H1 (cell line): ENCODE measurements around a stretch of chr17.

- RRBS: no CpG with 5 or more reads among the region's 10 CpGs
CAGE:
- cytosol, long polyA plus RNA: no peak
- long polyA plus RNA: no peak
- nucleus, long polyA plus RNA: no peak
Measured at GRCh38 chr17:82881735-82882413, 42.1 kb upstream of the ZNF750 start.

- RRBS: 94% methylated on average over 9 of the region's 52 CpGs
CAGE:
- cytosol, long polyA plus RNA: no peak
- long polyA plus RNA: no peak
- nucleus, long polyA plus RNA: no peak
Measured at GRCh38 chr17:82882414-82883598, 43.0 kb upstream of the ZNF750 start.

- RRBS: no CpG with 5 or more reads among the region's 17 CpGs
CAGE:
- cytosol, long polyA plus RNA: no peak
- long polyA plus RNA: no peak
- nucleus, long polyA plus RNA: no peak
Measured at GRCh38 chr17:82883742-82884265, 44.0 kb upstream of the ZNF750 start.

DNA sequence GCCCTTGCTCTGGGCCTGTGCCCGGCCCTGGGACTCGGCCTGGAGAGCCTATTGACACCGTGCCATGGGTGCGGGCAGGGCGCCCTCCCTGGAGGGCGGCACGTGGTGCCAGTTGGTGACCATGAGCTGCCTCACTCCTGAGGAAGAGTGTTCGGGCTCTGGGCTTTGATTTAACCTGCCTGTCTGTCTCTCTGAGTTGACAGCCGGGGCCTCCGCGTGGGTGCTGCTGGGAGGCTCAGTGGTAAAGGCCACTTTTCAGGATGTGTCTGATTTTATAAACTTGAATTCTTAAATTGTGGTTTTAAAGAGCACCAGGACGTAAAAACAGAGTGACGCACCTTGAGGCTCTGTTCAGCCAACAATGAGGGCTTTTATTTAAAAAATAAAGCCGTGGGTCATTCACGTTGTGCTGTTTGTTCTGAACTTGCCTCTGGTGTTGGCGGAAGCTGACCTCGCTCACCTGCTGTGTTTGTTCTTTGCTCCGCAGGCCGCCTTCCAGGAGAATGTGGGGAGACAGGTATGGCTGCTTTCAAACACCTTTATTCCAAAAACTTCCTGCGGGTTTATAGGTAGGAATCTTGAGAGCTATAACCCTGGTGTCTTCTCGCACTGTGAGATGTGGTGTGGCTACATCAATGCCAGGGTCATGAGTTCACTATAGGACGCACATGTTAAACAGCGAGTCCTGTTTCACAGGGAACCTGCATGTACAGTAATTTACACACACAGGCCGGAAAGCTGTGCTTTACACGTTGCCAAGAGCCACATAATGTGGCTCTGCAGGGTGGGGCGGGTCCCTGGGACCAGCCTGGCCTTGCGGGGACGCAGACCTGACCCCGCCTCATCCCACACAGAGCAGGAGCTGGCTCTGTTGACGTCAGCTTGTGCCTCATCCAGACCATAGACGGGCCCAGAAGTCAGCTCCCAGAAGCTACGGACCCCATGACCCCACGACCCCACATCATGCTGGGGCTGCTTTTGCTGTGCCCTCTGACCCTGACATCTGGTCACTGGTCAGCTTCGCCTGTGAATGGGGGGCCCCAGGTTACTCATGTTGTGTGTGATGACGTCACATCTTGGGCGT lies 49.7 kb upstream of the ZNF750 start:
- RRBS: no CpG with 5 or more reads among the region's 36 CpGs
CAGE:
- cytosol, long polyA plus RNA: no peak
- long polyA plus RNA: no peak
- nucleus, long polyA plus RNA: no peak

GRCh38 chr17:82962648-82963623 lies 88.6 kb downstream of the B3GNTL1 start:
- RRBS: no CpG with 5 or more reads among the region's 33 CpGs
CAGE:
- cytosol, long polyA plus RNA: no peak
- long polyA plus RNA: no peak
- nucleus, long polyA plus RNA: no peak

- RRBS: no CpG with 5 or more reads among the region's 10 CpGs
CAGE:
- cytosol, long polyA plus RNA: no peak
- long polyA plus RNA: no peak
- nucleus, long polyA plus RNA: no peak
Measured at GRCh38 chr17:83084025-83084542, 4.7 kb downstream of the METRNL start.

DNA sequence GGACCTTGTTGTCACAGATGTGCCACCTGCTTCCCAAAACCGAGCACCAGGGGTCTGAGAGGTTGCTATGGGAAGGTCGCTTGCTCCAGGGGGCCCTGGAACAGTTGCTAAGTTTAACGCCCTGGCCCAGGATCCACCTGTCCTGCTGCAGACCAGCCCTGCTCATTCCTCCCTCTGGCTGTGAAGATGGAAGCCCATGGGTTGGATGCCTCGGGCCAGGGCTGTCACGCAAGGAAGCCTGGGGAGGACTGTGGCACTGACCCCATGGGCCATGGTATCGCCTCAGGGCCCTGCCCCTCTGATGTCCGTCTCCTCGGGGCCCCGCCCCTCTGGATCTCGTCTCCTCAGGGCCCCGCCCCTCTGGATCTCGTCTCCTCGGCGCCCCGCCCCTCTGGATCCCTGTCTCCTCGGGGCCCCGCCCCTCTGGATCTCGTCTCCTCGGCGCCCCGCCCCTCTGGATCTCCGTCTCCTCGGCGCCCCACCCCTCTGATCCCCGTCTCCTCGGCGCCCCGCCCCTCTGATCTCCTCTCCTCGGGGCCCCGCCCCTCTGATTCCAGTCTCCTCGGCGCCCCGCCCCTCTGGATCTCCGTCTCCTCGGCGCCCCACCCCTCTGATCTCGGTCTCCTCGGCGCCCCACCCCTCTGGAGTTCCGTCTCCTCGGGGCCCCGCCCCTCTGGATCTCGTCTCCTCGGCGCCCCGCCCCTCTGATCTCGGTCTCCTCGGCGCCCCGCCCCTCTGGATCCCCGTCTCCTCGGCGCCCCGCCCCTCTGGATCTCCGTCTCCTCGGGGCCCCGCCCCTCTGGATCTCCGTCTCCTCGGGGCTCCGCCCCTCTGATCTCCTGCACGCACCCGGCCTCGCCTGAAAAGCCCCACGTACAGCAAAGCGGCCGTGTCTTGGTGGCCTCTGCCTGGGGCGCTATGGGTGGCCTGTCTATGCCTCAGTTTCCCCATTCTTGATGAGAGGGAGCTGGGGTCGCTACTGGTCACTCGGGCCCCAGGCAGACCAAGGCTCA lies 24.0 kb downstream of the METRNL start:
- RRBS: no CpG with 5 or more reads among the region's 69 CpGs
CAGE:
- cytosol, long polyA plus RNA: no peak
- long polyA plus RNA: no peak
- nucleus, long polyA plus RNA: no peak

DNA sequence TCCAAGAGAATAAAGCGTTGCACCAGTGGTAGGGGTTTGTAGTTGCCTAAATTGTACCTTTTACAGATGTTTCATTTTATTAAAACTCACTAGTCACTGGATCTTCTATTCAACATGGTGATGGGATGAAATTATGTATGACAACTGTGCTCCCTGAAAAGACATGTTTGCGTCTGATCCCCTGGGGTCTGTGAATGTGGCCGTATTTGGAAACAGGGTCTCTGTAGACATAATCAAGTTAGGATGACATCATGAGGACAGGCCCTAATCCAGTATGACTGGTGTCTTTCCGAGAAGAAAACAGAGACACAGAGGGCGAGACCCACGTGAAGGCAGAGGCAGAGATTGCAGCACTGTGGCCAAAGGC lies 27.4 kb downstream of the METRNL start:
- RRBS: no CpG with 5 or more reads among the region's 6 CpGs
CAGE:
- cytosol, long polyA plus RNA: no peak
- long polyA plus RNA: no peak
- nucleus, long polyA plus RNA: no peak

GRCh38 chr17:83110773-83111417 lies 31.5 kb downstream of the METRNL start:
- RRBS: no CpG with 5 or more reads among the region's 24 CpGs
CAGE:
- cytosol, long polyA plus RNA: no peak
- long polyA plus RNA: no peak
- nucleus, long polyA plus RNA: no peak

DNA sequence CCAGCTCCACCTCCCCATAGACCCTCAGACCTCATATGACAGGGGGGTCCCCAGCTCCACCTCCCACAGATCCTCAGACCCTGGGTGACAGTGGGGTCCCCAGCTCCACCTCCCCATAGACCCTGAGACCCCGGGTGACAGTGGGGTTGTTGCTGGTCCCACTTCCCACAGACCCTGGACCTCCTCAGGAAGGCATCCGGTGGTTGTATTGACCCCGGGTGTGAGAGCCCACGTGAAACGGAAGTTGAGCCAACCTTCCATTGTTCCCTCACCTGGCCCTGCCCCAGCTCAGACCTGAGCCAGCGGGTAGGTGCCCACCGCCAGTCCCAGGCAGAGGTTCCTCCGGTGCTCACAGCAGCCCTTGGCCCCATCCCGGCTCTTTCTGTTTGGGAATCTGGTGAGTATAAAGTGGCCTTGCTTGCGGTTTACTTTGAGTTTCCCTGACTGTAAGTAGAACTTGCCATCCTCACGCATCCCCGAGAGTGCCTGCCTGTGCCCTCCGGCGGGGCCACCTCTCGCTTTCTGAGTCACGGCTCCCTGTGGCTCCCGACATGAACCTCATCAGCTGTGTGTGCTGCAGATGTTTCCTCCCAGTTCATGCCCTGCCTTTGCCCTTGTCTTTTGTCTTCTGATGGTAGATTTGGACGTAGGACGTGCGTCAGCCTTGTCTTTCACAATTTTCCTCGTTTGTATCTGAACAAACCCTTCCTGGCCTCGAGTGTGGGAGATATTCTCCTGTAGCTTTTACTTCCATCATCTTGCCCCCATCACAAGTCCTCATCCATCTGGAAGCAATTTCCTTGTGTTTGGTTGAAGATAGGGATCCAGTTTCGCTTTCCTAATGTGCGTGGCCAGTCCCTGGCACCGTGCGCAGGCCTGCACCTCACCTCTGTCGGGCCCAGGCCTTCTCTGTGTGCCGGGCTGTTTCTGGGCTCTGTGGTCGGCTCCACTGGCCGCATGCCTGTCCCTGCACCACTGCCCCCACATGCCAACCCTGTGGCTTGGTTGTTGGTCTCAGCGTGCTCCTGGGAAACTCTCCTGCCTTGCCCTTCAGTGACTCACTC lies 75.9 kb downstream of the METRNL start:
- RRBS: 86% methylated on average over 2 of the region's 31 CpGs
CAGE:
- cytosol, long polyA plus RNA: no peak
- long polyA plus RNA: no peak
- nucleus, long polyA plus RNA: no peak